ENCODE measurements around the gene FUCA2.

- PRO-cap, result no peak
- RAMPAGE, long total RNA, result no peak
Observed at GRCh38 chr6:143060102-143060619, 528 bp upstream of the AIG1 start.

DNA sequence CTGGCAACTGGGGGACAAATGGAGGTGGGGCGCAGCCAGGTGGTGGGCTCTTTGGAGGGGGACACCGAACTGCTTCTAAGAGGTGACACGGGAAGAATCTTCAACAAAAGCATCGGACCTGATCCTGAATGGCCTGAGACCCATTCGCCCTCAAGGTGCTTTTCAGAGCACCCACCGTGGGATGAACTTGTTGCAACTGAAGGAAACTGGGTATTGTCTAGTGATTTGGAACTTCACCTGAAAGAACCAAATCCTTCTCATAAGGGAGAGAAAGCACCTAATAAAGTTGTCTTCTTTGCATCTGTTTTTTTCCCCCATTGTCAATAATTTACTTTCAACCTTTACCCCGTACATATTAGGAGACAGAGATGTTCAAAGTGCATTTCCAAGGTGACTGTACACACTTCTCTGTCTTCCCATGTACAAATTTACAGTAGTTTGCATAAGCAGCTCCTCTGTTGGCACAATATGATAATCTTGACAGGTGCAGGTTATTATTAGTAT is 659 bp downstream of the AIG1 start:
- PRO-cap, result no peak
- RAMPAGE, long total RNA, result no peak

DNA sequence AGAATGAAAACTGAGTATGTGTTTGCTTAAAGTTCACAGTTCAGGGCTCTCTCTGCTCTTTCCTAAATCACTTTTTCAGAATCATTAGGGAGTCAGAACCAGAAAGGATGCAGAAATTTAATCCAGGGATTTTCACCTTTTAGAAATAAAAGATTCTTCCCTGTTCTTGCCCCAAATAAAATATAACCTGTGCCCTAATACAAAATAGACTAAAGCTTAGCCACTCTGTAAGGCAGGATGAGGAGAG is 17.7 kb downstream of the ADAT2 start:
- PRO-cap, result no peak
- RAMPAGE, long total RNA, result no peak

GRCh38 chr6:143510968-143512258 is at the start of gene FUCA2:
Gene FUCA2 (minus strand): TSS chr6:143511720.
- PRO-cap, result no peak
- RAMPAGE, long total RNA, result no peak

DNA sequence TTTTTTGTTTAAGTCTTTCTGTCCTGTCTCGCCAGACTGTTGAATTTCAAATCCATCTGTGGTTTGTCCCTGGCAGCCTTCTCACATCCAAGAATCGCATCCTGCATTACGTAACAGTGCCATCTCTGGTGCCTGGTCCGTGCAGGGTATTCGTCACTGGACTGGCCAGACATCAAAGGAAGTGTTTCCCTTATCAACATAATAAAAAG is 77.4 kb downstream of the PHACTR2 start:
- PRO-cap, result no peak
- RAMPAGE, long total RNA, result no peak

- PRO-cap, result no peak
- RAMPAGE, long total RNA, result no peak
Observed at GRCh38 chr6:143901716-143902166, 37.5 kb downstream of the ZC2HC1B start.

DNA sequence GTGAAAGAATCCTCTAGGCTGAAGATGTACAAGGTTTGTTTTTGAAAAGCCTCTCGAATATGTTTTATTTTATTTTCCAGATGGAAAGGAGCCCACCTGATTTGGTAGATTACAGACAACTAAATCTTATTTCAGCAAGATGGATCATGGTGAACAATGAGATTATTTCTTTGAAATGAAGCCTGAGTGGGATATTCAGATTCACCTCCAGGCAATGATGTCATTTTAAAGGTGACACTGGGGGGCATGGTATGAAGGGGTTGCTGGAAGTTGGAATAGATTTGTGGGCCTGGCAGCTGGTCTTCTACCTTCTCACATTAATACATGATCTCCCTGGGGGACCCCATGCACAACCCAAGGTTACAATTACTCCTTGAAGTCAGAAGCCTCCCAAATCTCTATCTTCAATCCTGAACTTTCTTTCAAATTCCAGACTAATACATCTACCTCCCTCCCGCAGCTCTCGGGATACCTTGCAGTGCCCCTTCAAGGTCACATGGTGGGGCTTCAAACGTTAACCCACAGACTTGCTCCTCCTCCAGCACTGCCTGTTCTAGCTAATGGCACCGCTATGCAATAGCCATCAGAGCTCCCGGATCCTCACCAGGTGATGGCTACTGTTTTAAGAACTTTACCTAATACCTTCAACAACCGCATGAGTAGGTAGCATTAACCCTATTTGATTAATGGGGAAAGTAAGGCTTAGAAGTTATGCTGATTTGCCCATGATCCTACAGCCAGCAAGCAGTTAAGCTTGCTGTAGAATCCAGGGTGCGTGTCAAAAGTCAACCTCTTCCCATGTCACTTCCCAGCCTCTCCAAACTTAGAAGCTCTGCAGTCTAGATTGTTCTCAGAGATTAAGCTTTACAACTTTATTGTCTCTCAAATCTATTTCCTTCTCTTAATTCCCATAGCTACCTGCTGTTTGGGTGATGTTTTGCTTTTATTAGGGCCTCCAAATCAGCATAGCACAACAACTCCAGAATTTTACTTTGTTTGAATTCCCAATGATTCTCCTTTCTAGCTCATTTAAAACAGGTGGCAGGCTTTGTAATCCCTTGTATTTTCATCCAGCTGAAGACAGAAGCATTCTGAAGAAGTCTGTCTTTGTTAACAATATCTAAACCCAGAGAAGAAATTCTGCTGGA is 44.8 kb downstream of the PLAGL1 start:
- PRO-cap, result no peak
- RAMPAGE, long total RNA, result no peak

GRCh38 chr6:144215324-144215761 is 65.0 kb downstream of the STX11 start:
- PRO-cap, result no peak
- RAMPAGE, long total RNA, result no peak

DNA sequence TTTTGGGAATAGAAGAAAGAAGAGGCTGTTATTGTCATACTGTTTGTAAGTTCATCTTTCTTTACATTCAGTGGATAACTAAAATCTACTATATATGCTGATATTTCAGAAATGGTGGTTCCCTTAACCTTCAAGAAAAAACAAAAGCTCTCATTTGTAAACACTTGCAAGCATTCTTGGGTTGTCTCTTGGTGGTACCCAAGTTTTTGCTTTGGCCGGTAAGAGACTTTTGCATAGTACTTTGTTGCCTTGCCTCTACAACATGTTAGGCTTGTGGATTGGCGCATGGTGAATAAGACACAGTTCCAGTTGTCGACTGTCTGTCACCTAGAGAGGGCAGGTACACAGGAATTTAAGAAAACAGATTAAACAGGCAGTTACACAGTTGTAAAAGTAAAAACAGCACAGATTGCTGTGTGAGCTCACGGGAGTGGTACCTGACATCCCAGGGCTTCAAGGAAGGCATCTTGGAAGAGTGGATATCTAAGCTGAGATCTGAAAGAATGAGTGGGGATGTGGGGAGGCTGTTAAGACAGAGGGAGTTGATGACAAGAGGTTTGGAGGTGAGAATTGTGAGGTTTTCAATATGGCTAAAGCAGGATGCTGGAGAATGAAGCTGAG is 19.1 kb downstream of the UTRN start:
- PRO-cap, result no peak
- RAMPAGE, long total RNA, result no peak

DNA sequence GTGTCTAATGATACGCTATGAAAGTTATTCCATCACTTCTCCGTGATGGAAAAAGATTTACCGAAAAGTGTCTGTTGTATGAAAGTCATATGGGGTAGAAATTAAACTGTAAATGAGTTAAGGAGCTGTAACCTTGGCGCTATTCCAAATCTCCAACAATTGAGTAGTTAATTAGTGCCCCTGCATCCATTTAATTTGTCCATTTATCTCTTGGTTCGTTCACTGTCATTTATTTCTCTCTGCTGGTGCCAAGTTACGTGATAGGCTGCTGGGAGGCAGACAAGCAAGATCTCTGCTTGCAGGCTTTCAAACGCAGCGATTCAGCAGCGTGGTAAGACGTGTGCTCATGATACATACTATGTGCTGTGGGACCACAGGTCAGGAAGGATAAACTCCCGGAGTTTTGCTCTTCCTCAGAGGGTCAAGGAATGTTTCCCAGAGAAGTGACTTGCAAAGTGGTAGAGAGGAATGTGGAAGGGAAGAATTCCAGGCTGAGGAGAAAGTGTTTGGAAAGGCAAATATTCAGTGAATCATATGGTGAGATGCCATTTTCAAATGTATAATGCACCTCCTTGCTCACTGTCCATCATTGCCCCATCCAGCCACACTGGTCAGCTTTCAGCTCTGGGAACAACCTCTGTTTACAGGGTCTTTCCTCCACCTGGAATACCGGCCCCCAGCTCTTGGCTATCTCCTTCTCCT is 46.4 kb downstream of the UTRN start:
- PRO-cap, result no peak
- RAMPAGE, long total RNA, result no peak

- PRO-cap, result no peak
- RAMPAGE, long total RNA, result no peak
Observed at GRCh38 chr6:144335784-144336471, 50.8 kb downstream of the UTRN start.

GRCh38 chr6:144565630-144565953 is 280.5 kb downstream of the UTRN start:
- PRO-cap, result no peak
- RAMPAGE, long total RNA, result no peak

- PRO-cap, result no peak
- RAMPAGE, long total RNA, result no peak
Observed at GRCh38 chr6:144583066-144583977, 298.2 kb downstream of the UTRN start.

GRCh38 chr6:144624470-144625108 is 339.5 kb downstream of the UTRN start:
- PRO-cap, result no peak
- RAMPAGE, long total RNA, result no peak

- PRO-cap, result no peak
- RAMPAGE, long total RNA, result no peak
Observed at GRCh38 chr6:144813447-144814285, 528.5 kb downstream of the UTRN start.

GRCh38 chr6:145907395-145908067 is 56.6 kb downstream of the SHPRH start:
- PRO-cap, result no peak
- RAMPAGE, long total RNA, result no peak

- PRO-cap, result no peak
- RAMPAGE, long total RNA, result no peak
Observed at GRCh38 chr6:146544168-146544866, 684 bp downstream of the RAB32 start.

GRCh38 chr6:146855223-146856000 is 256.6 kb downstream of the ADGB start:
- PRO-cap, result no peak
- RAMPAGE, long total RNA, result no peak

DNA sequence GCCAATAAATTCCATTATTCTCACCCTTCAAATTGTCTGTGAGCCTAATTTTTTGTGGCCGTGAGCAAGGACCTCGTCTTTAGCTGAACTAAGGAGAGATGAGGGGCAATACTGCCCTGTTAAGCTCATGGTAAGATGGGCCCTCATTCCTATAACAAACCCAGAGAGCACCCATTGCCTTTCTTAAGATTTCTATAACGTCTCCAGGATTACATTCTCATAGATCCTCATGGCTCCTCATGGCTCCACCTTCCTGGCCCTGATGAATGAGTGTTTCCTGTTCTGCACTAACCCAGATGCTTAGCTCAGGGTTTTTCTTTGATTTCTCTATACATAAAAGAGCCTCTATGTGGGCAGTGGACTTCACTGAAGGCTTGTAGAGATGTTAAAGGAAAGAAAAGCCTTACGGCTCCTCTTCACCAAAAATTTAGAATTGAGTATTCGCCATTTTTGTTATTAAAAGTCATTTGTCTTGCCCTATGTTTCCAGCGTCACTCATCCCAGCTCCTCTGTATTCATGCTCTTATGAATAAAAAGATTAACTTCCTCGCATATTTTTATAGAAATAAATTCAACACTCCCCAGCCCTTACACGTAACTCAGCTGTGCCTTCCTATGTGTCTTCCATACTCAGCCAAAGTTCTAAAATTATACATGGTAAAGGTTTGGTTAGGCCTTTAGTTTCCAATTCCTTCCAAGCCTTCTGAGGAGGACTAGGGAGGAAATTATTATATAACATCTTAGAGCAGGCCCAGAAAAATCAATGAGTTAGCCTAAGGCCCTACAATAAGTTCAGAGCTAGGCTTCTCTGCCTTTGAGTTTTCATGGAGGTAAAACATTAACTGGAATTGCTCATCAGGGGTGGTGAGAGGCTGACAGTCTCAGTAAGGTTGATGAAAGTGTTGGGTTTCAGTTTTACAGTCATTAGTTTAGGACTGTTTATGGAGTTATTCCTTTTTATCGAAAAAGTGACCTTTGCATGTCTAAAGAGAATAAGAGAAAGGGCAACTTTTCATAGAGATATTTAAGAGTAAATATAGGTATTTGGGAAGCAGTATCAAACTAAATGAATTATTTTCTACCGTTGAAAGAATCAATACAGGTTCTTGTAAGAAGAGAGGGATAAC is 285.7 kb downstream of the ADGB start:
- PRO-cap, result no peak
- RAMPAGE, long total RNA, result no peak

DNA sequence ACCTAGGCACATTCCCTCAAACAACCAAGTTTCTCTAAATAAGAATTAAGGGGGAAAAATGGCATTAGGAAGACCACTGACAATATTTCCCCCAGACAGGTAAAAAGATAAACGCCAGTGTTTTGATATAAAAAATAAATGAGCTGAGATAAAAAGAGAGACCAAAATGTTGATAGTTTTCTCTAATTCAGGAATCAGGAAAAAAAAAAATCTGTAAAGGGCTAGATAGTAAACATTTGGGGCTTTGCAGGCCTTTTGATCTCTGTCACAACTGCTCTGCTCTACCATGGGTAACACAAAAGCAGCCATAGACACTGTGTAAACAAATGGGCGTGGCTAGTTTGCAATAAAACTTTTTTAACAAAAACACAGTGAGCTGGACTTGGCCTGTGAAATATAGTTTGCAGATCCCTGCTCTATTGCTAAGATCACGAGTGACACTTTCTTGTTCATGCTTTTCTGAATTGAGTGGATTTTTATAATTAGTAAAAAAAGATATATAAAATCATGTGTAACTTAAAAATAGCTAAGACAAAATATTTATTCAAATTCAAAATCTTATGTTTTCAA is 219.1 kb upstream of the STXBP5 start:
- PRO-cap, result no peak
- RAMPAGE, long total RNA, result no peak

Data from OCI-LY7 (cell line).